ENCODE results near the genes ZMYM2 and ZDHHC20.

DNA sequence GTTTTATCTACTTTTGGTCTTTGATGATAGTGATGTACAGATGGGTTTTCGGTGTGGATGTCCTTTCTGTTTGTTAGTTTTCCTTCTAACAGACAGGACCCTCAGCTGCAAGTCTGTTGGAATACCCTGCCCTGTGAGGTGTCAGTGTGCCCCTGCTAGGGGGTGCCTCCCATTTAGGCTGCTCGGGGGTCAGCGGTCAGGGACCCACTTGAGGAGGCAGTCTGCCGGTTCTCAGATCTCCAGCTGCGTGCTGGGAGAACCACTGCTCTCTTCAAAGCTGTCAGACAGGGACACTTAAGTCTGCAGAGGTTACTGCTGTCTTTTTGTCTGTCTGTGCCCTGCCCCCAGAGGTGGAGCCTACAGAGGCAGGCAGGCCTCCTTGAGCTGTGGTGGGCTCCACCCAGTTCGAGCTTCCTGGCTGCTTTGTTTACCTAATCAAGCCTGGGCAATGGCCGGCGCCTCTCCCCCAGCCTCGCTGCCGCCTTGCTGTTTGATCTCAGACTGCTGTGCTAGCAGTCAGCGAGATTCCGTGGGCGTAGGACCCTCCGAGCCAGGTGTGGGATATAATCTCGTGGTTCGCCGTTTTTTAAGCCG lies 72.7 kb downstream of the TUBA3C start:
- PRO-cap: no peak

DNA sequence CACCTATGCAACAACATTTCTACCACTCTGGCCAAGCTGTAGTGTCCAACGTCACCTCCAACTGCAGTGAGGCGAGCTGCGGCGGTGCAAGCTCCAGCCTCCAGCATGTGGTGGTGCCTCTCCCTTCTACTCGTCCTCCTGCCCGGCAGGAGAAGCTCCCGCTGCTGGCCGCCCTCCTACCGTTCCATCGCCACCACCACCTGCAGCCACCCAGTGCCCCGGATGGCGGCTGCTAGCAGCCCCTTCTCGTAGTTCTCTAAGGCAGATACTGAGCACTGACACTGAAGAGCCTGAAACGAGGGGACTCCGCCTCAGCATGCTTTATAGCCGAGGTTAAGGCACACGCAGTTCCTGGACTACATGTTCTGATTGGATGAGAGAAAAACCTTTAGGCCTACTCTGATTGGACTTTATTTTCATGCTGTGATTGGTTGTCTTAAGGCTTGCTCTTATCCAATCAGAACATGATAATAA lies 63.6 kb downstream of the TUBA3C start:
- PRO-cap: no peak

DNA sequence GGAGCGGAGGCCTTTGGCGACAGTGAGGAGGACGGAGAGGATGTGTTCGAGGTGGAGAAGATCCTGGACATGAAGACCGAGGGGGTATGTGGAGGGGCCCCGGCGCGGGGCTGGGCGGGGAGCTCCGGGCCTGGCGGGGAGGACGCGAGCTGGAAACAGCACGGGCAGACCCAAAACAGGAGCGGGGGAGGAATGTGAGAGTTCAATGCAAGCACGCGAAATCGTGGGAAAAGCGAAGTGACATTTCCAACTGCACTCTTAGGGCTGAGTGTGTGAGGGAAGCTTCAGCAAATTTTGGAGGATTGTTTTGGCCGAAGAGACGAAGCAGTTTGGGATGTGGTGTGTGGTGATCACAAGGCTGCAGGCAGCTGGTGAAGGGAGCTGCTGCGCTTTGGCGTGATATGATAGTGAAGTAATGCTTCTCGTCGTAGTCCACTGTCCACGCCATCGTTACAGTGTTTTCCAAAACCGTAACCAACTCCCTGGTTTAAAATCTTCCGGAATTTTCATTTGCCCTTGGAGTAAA lies 482 bp downstream of the MPHOSPH8 start:
- PRO-cap: no peak

- PRO-cap: no peak
Observed at GRCh38 chr13:19695427-19695952, 62.0 kb downstream of the MPHOSPH8 start.

- PRO-cap: bidirectional peak, plus-strand start at chr13:19958695, minus-strand start at chr13:19958434; bidirectional peak, plus-strand start at chr13:19958745, minus-strand start at chr13:19958887
Observed at GRCh38 chr13:19958654-19959130, at the start of gene ZMYM2. ZMYM2 (plus strand) TSS chr13:19958727.

DNA sequence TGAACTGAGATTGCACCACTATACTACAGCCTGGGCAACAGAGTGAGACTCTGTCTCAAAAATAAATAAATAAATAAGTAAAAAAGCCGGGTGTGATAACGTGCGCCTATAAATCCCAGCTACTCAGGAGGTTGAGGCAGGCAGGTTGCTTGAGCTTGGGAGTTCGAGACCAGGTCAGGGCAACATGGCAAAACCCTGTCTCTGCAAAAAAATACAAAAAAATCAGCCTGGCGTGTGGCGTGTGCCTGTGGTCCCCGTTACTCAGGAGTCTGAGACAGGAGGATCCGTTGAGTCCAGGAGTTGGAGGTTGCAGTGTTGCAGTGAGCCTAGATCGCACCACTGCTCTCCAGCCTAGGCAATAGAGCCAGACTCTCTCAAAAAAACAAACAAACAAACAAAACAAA lies 27.3 kb downstream of the ZMYM2 start:
- PRO-cap: no peak

DNA sequence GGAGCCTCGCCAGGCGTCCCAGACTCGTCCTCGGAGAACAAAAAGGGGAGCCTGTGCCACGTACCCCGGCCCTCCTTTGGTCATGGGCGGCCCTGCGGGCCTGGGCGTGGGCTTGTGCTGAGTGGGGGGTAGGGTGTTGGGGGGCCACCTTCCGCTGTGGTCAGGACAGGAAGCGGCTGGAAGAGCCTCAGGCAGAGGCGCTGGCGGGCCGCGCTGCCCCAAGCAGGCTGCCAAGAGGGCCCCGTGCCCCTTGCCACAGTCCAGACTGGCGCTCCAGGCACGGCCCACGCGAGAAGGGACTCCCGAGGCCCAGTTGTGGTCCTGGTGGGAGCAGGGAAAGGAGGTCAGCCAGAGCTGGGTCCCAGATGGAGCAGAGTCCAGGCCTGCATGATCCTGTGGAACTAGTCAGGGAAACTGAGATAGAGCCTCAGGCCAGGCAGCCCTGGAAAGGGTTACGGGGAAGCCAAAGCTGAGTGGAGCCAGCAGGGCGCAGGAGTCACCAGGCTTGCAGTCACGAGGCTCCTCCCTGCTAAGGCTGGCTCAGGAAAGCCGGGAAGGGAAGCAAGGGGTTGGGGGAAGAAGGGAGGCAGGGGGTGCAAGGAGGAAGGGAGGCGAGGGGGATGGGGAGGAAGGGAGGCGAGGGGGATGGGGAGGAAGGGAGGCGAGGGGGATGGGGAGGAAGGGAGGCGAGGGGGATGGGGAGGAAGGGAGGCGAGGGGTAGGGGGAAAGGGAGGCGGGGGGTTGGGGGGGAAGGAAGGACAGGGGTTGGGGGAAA lies 135.0 kb downstream of the CRYL1 start:
- PRO-cap: no peak

- PRO-cap: no peak
Observed at GRCh38 chr13:20476282-20476694, 49.4 kb downstream of the CRYL1 start.

GRCh38 chr13:20703846-20704015 lies 232 bp downstream of the IL17D start:
- PRO-cap: no peak

DNA sequence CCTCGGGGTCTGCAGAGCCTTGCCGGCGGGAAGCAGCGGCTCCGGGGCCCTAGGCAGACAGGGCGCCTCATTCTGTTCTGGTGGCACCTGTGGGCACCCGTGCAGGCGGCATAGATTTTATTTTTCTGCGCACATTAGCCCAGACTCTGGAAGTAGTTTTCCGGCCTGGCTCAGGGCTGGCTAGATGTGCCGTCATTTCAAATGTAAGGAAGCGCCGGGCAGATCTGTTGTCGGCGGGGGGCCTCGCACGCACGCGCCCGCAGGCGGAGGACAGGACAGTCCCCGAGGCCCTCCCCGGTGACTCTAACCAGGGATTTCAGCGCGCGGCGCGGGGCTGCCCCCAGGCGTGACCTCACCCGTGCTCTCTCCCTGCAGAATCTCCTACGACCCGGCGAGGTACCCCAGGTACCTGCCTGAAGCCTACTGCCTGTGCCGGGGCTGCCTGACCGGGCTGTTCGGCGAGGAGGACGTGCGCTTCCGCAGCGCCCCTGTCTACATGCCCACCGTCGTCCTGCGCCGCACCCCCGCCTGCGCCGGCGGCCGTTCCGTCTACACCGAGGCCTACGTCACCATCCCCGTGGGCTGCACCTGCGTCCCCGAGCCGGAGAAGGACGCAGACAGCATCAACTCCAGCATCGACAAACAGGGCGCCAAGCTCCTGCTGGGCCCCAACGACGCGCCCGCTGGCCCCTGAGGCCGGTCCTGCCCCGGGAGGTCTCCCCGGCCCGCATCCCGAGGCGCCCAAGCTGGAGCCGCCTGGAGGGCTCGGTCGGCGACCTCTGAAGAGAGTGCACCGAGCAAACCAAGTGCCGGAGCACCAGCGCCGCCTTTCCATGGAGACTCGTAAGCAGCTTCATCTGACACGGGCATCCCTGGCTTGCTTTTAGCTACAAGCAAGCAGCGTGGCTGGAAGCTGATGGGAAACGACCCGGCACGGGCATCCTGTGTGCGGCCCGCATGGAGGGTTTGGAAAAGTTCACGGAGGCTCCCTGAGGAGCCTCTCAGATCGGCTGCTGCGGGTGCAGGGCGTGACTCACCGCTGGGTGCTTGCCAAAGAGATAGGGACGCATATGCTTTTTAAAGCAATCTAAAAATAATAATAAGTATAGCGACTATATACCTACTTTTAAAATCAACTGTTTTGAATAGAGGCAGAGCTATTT lies 18.1 kb downstream of the IL17D start:
- PRO-cap: no peak

- PRO-cap: no peak
Observed at GRCh38 chr13:20832676-20833065, 58.9 kb upstream of the EEF1AKMT1 start.

GRCh38 chr13:20953068-20953555 lies 50.6 kb upstream of the XPO4 start:
- PRO-cap: no peak

GRCh38 chr13:21043756-21044434 lies 17.5 kb downstream of the LATS2 start:
- PRO-cap: no peak

DNA sequence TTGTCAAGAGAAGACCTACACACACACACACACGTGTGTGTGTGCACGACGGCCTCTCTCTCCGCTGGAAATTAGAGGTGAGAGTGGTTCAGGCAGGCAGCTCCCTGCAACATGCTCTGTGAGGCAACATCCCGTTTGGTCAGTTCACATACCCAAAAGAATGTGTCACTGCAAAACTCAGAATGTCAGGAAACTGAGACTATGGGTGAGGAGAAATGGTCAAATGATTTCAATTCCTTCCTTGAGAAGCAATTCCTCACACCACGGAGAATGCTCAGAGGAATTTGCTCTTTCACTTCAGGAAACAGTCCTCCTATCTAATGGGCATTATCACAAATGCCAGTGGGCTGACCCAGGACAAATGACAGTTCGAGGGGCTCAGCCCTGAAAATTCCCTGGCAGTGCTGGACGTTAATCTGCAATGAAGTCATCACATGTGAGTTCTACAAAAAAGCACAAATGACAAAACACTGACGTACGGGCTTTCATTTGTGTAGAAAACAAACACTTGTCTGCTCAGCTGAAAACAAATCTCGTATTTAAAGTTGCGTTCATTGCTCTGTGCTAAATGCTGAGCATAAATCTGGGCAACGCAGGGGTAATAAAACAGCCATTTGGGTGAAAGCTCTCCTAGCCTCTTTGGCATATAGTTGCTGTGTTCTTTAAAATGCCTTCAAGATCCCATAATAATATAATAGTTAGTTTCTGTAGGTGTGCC lies 18.5 kb upstream of the LATS2 start:
- PRO-cap: no peak

- PRO-cap: no peak
Observed at GRCh38 chr13:21104377-21104704, 35.6 kb upstream of the SAP18 start.

GRCh38 chr13:21326800-21327777 lies 132.0 kb downstream of the ZDHHC20 start:
- PRO-cap: no peak

DNA sequence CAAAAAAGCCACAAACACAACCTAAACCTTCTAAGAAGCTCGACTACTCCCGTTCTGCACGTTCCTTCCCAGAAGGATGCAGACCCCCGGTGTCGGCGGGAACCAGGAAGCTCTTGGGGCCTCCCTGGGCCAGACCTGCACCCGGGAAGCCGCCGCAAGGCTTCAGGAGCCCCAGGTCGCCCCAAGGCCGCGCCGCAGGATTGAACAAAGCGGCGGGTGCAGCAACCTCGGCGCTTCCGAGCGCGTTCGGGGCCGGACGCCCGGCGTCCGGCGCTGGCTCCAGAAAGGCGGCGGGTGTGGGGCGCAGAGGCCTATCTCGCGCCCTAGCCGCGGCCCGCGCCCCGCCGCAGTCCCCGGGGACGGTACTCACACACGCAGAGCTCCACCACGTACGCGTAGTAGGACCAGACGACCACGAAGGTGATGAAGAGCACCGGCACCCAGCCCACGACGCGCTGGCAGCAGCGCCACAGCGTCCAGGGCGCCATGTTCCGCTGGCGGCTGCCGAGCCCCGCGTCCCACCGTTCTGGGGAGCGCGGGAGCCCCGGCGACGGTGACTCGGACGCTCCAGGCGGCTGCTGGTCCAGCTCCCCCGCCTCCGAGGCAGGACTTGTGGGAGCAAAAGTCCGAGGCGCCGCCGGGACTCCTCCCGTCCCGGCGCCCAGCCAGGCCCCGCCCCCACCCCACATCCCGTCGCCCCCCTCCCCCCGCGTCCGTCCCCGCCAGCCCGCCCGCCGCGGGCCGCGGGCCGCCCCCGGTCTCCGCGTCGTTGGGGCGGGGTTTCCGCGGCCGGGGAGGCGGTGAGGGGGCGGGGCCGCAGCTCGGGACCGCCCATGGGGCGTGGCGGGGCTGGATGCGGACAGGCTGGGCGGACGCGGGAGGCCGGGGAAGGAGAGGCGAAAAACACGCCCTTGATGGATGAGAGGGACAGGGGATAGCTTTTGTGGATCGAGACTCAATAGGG lies at the start of gene ZDHHC20:
Gene ZDHHC20, minus strand, starts transcription at position 620 of the 964 bp plus-strand sequence.
- PRO-cap: bidirectional peak, plus-strand start at position 862 of the sequence, minus-strand start at position 612 of the sequence

DNA sequence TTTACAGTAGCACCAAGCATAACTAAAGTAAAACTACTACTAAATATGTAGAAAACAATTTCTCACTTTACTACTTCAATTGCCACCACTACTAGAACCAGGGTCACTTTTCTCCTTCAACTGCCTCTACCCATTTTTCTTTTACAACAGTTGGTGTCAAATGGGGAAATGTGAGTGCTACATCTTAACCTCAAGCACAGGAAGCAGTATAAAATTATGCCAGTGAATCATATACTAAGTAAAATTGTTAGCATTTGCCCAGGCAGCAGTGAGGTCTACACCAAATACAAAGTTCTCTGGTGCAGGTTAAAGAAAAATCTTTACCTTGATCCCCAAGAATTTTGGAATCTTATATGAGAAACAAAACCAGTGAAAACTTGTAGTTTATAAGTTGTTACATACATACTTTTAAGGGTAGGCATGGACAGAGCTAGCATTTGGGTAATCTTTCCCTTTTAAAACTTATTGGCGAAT lies 24.0 kb downstream of the MICU2 start:
- PRO-cap: no peak

DNA sequence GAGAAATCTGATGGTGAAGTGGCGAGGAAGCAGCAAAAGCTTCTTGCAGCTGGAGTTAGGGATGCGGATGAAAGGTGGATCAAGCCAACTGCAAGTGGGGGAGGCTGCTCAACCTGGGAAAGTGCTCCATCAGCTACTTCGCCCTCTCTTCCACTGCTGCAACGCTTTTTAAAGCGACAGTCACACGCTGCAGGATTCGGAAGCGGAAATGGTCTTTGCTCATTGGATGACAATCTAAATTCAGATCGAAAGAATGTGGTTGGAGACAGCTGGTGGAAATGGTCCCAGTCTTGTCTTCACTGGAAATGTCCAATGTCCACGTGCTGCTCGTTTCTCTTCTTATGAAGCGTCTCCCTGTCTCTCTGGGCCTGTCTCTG lies 2.2 kb upstream of the FGF9 start:
- PRO-cap: no peak

GRCh38 chr13:21670213-21670591 lies 671 bp upstream of the FGF9 start:
- PRO-cap: unidirectional peak, minus-strand start at chr13:21670415

Data from gallbladder (tissue), 1 donor.